ENCODE measurements around the genes GPR55 and NPPC.

- PRO-cap: bidirectional peak, plus-strand start at chr2:230602858, minus-strand start at chr2:230602689
Observed at GRCh38 chr2:230602515-230602965, 110.1 kb upstream of the CAB39 start.

- PRO-cap: no peak
Observed at GRCh38 chr2:230779575-230780329, 67.1 kb downstream of the CAB39 start.

DNA sequence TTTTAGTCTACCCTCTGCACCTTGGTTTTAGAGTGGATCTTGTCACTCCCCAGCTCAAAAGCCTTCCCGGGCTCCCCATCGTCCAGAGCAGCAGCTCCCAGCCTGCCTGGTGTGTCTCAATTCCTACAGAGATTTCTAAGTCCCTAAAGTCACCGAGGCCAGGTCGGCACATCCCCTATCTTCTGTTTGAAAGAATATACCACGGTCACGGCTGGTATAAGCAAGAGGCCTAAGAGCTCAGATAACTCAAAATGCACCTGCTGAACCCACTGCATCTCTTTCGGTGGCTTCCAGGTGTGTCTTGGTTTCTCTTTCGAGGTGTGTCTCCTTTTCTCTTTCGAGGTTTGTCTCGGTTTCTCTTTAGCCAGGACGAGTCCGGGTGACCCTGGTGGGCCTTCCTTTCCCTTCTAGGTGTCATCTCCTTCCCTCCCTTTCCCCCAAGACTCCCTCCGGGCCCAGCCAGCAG, 8.2 kb downstream of the ITM2C start:
- PRO-cap: no peak

- PRO-cap: no peak
Observed at GRCh38 chr2:230925109-230925557, at the start of gene GPR55. TSS of gene GPR55 (minus strand) at chr2:230925242.

DNA sequence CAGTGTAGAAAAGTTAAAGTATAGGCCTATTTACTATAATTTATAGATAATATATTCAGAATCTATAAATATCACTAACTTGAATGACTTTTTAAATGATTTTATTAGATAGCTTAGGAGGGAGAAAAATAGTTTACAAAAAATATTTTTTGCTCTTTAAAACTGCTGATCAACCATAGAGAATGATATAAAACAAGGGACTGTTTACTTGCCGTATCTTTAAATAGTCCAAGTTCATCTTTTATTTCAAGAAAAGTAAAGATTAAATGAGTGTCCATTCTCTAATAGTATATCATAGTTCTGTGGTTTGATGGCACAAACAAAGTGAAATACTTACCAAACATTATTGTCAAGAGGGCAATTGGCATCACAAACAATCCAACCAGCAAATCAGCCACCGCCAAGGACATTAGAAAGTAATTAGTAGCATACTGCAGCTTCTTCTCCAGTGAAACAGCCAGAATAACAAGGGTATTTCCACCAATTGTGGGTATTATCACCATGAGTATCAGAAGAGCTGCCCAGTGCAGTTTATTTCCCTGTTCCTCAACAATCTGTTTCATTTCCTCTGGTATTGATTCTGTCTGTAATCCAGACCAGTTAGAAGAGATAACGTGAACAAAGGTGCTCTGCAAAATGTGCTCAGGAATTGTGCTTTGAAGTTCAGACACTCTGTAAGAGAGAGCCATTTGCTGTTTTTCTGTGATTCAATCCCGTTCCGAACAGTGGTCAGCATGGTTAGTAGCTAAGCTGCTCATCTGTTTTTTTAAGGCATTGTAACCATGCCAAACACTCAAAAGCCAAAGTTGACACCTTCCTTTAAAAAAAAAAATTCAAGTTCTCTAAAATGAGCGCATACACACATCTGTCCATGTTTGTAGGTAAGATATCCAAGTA, 1.5 kb downstream of the HTR2B start:
- PRO-cap: no peak

GRCh38 chr2:231378064-231378764, 17.3 kb upstream of the B3GNT7 start:
- PRO-cap: no peak

DNA sequence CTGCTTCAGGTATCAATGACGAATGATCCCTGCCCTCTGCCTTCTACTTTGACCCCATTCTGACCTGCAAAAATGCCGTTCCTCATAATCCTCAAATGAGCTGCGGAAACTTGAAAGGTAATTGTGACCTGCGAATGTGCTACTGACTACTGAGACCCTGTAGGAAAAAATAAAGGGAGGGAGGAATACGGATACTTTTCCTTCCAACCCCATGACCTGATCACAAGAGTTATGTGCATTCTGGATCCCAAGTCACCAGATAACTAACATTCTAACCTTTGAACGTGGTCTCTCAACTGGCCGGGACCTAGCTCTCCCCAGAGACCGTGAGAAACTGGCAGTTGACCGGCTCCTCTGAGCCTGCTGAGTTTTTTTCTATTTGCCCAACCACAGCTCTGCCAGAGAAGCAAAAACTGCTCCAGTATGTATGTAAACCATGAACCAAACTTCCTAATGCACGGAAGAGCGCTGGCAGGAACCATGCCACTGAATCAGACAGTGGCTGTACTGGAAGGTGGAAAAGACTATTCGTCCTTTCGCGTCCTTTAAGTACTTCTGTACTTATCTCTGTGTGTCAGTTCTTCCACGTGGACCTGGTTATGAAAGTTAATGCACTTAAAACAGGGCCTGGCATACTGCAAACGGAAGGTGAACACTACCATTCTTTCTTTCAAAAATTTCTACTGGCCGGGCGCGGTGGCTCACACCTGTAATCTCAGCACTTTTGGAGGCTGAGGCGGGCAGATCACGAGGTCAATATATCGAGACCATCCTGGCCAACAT, 47.4 kb upstream of the PTMA start:
- PRO-cap: no peak

DNA sequence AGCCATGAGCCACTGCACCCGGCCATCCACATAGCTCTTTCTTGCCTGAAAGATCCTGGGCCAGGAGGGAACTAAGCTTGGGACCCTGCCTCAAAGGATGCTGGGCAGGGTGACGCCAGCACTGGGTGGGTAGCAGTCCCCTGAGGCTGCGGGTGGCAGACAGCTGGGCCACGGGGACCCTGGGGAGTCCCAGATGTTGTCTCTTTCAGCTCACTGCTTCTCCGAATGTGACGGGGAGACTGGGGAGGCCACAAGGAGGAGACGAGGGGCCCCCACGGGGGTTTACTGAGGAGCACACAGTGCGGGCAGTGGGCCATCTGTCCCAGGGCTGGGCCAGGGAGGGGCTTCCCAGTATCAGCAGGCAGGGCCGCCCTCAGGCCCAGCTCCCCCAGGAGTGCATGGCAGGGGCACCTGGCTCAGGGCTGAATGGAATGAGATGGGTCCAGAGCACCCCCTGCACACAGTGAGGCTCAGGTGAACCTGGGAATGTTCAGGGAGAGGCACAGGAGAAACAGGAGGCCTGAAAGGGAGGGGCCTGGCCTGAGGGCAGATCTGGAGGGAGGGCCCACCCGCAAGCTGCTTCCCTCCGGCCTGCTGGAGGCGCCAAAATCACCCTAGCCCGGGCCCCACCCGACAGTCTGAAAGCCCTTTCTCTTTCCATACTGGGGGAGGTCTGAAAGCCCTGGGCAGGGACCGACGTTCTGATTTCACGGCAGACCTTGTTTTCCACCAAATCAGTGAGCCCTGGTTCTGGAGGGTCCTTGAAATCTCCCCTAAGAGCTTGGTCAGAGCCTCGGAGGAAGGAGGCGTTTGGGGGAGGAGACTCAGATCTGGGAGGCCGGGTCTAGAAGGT, 35.6 kb upstream of the PTMA start:
- PRO-cap: bidirectional peak, plus-strand start at position 158 of the sequence, minus-strand start at position 47 of the sequence; bidirectional peak, plus-strand start at position 224 of the sequence, minus-strand start at position 229 of the sequence; bidirectional peak, plus-strand start outside the sequence, minus-strand start at position 737 of the sequence

DNA sequence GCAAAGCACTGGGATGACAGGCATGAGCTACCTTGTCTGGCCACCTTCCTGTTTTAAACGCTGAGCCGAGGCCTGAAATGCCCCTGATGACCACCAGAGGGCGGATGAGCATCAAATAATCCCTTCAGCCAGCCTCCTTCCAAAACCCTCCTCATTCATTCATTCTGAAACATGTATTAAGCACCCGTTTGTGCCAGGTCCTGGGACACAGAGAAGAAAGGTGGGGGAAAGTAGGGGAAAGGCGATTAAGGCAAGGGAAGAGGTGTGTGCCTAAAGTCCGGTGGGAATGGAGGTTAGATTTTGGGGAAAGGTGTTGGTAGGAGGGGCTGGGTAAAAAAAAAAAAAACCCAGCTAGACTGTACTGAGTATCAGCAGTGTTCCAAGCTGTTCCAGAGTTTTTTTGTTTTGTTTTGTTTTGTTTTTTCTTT, 30.6 kb upstream of the PTMA start:
- PRO-cap: bidirectional peak, plus-strand start at position 154 of the sequence, minus-strand start at position 59 of the sequence

- PRO-cap: bidirectional peak, plus-strand start at chr2:231685694, minus-strand start at chr2:231685462
Observed at GRCh38 chr2:231685308-231685823, 23.0 kb upstream of the PTMA start.

DNA sequence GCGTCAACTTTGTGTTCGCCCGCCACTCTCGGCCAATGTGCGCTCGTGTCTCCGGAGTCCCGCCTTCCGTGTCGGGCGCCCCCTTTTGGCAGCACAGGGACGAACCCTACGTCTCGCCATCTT, 1.4 kb upstream of the PTMA start:
- PRO-cap: no peak

DNA sequence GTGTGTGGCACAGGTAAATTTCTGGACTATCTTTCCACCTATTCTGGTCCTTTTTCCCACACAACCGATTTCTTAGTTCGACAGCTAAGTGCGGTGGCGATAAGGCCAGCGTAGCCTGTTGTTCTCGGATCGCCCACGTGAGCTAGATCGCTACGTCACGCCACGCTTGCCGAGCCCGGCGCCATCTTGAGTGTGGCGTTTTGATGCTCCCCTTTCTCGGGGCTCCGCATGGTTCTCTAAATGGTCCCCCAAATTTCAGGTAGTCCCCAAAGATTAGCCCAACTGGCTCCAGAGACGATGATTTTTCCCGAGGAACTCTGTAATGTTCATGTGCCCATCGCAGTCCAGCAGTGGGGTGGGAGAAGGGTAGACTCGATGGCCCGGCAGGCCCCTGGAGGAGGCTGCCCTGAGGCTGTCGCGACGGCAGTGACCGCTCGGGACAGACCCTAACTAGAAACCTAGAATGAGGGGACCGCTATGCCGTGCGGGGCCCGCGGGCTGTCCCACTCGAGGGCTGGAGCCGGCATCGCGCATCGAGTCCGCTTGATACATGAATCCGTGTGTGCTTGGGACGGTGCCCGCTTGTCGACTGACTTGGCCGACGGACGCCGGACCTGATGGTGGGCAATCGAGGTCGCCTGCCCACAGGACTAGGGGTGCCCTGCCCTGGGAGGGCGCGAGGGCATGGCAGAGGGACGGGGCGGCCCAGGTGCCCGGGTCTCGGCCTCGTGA, 943 bp upstream of the PTMA start:
- PRO-cap: bidirectional peak, plus-strand start at position 213 of the sequence, minus-strand start outside the sequence

DNA sequence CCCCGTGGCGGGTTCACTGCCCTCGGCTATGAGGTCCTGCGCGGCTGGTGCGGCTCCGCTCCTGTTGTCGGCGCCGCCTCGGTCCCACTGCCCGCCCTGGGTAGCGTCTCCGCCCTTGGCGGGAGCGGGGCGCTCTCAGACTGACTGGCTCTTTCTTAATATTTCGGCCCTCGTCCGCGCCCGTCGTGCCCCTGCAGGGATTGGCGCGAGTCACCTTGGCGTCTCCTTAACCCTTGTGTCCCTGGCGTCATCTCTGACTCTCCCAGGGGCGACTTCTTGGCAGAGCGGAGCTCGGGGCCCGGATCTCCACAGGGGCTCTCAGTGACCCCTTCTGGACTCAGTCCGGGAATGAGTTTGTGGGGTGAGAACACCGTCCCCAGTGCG, 1.3 kb downstream of the PTMA start:
- PRO-cap: bidirectional peak, plus-strand start at position 279 of the sequence, minus-strand start at position 202 of the sequence; bidirectional peak, plus-strand start at position 340 of the sequence, minus-strand start at position 333 of the sequence

DNA sequence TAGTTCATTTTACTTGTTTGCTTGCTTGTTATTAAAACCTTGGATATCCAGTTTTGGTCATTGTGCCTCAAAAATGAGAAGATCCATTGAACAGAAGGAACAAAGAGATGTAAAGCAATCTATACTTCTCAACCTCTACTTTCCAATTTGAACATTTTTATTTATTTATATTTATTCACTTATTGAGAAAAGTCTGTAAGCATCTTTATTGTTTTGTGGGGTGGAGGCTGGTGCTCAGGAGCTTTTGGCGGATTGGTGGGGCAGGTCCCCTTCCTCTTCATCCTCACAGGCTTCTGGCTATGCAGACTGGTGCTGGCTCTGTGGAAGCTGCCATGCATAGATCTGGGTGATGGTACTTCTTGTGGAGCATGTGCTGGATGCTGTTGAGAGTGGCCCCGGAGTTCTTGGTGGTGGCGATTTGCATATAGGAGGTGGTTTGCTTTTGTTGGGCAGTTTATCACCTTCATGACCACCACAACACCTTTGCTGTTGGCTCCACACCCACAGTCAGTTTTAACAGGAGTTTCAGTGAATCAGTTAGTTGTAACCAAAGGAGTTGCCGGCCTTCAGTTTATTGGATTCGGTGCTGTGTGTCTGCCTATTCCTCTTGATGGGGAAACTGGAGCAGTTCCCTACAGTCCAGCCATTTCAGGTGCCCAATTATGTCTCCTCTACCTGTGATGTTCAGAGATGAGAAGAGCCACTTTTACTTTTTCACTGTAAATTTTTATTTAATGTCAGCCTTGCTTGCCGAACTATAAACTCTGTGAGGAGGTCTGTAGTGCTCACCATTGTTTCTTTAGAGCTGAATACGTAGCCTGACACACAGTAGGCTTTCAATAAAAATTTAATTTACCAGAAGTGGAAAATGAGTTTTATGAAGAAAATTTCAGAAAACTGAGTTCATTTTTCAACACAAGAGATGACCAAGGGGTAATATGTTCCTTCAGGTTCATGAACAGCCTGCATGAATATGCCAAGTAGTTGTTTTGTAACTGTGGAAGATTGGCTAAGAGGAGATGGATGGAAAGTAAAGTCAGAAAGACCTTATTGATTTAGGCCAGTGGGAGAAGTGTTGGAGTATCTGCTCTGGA, 3.3 kb downstream of the COPS7B start:
- PRO-cap: no peak

- PRO-cap: no peak
Observed at GRCh38 chr2:231791498-231792243, 5.4 kb downstream of the COPS7B start.

GRCh38 chr2:231795409-231796074, 9.3 kb downstream of the COPS7B start:
- PRO-cap: no peak

GRCh38 chr2:231924911-231925764, 1.1 kb downstream of the NPPC start:
- PRO-cap: no peak

DNA sequence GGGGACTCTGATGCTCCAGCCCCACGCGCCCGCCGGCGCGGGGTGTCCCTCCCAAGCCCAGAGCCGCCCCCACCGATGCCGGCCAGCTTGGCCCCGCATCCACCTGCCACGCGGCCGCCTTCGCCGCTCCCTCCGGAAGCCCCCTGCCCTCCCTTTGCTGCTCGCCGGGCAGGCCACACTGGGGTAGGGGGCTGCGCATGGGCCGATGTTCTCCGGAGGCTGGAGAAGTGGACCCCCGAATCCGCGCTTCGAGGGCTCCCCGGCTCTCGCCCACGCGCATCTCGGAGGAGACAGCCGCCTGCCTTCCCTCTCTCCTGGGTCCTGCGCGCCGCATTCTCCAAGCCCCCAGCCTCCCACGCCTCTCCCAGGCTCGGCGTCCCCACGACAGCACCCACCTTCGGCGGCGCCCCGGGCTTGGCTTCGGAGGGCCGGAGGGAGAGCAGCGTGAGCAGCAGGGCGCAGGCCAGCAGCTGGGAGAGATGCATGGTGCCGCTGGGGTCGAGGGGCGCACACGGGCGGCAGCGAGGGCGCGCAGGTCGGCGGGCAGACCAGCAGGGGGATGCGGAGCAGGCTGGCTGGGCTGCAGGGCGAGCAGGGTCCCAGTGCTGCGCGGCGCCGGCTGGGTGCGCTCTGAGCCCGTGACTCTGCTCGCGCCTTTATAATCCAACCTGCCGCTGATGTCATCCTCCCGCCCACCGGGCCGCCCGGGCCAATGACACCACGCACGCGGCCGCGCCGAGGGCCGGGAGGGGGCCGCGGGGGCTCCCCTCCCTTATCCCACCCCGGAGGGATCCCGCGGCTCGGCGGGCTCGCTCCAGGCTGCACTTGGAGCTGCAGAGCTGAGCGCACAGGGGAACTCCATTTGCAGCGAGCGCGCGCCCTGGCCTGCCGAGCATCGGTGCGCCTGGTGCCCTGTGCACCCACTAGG, at the start of gene NPPC:
Gene NPPC, minus strand, starts transcription at position 632 of the 928 bp plus-strand sequence.
- PRO-cap: no peak

DNA sequence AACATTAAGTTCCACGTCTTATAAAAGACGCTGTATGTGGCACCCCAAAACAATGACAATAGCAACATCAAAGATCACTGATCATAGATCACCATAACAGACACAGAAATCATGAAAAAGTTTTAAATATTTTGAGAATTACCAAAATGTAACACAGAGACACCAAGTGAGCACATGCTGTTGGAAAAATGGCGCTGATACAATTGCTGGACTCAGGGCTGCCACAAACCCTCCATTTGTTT, 437 bp downstream of the TIGD1 start:
- PRO-cap: bidirectional peak, plus-strand start outside the sequence, minus-strand start at position 205 of the sequence

- PRO-cap: no peak
Observed at GRCh38 chr2:232605798-232606393, 27.5 kb upstream of the EFHD1 start.

Data from SUDHL5 (cell line).